Fibroblast of the aortic adventitia (primary cell): ENCODE data around the gene SLC25A24.

DNA sequence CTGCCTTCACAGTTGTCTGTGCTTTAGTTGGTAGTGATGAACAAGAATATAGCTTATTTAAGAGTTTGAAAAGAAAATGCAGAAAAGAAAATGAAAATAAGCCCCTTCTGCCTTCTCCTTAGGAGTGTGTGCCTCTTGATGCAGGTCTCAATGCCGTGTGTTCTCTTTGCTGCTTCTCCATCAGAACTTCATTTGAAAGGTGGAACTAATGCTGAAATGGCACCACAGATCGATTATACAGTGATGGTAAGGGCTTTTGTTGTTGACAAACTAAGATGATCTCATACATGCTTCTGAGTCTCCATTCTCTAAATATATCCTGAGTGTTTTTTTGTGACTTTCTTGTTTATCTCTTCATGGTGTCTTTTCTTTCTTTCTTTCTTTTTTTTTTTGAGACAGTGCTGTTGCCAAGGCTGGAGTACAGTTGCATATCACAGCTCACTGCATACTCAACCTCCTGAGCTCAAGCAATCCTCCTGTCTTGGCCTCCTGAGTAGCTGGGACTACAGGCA, 4.5 kb downstream of the RTCA start:
- CAGE, long polyA plus RNA, result no peak

DNA sequence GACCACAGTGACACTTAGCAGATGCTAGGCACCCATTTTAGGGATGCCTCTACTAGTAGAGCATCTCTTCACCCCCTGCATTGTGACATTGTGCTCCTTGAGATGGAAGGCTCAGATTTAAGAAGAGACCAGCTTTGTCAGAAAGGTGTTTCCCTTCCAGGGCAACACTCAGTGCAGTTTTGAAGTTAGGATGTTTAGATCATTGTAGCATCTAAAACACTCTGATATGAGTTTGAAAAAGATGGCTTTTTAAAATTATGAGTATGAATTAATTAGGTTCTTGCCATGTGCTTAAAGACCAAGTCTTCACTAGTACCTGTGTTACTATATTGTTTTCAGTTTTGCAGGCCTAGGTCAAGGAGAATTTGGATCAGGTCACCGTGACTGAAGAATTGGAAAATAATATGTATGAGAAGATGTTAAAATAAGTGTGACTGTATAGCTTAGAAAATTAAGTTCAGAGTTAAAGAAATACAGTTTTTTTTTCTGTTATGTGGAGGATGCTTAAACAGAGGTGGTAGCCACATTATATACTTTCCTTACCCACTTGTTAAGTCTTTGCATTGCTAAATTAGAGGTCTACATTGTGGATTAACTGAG, 45.0 kb downstream of the CDC14A start:
- CAGE, long polyA plus RNA, result no peak

DNA sequence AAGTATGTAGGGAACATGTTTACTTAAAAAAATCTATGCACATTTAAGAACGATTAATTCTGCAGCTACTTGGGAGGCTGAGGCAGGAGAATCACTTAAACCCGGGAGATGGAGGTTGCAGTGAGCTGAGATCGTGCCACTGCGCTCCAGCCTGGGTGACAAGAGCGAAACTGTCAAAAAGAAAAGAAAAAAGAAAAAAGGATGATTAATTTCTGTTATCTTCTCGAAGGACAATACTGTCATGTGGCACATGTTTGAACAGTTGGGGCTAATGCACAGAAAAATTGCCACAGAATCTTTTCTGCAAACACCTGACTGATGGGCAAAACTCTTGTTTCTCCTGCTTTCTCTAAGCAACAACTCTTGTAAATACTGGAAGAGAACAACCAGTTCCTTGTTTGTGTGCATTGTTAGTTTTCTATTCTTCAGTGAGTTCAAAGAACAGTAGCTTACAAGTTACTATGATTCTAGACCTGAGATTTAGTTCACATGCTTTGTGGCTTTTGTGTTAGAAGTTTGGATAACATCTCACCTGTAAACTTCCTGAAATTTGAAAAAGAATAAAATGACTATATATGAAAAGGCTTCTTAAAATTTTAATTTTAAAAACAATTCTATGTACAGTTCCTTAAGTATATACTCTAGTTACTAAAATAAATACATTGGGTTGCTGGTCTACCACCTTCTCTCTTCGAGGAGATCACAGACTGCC, 60.7 kb downstream of the CDC14A start:
- CAGE, long polyA plus RNA, result no peak

- CAGE, long polyA plus RNA, result no peak
These were observed 87.8 kb downstream of the CDC14A start for GRCh38 chr1:100439911-100440679.

- CAGE, long polyA plus RNA, result no peak
These were observed 45.6 kb downstream of the SLC30A7 start for GRCh38 chr1:100941240-100942052.

DNA sequence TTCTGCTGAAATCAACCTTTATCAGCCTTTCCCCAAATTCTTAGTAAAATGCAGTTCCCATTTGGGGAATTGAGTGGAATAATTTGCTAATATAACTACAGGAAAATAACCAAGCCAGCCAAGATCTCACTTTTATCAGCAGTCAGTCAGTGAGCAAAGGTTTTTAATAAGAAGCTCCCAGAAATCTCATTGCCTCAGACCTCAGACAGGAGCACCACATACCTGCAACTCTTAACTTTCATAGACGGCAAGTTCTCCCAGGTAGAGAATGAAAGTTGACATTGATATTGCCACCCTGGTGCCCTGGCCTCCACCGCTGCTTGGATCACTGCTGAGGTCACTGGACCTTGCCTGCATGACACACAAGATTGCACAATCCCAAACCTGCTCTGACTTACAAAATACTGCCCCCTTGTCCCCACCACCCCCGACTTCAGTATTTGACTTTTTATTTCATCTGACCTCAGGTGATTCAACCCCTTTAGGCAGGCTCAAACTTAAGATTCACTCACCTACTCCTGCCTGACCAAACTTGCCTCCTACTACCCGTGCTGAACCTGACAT, 43.2 kb upstream of the S1PR1 start:
- CAGE, long polyA plus RNA, result no peak

DNA sequence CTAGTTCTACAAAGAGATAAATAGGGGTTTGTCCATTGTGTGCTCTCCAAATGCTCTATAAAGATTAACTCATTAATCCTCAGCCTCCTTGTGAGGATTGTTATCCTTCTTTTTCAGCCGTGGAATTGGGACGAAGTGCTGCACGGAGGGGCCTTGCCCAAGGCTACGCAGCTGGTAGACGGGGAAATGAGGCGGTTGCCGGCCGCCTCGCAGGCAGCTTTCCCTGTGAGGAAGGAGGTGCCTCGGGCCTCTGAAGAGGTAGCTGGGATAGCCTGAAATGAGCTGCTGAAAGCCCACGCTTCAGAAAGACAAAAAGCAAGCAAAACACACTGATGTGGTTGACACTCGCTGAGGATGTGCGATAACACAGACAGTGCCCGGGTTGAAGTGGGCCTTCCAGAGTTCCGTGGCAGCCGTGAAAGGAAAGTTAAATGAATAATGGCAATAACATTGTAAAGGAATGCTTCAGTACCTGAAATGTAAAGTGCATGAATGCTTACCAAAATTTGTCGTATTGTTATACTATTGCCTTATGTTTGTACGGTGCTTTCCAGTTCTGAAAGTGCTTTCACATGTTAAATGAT, 47.2 kb downstream of the S1PR1 start:
- CAGE, long polyA plus RNA, result no peak

DNA sequence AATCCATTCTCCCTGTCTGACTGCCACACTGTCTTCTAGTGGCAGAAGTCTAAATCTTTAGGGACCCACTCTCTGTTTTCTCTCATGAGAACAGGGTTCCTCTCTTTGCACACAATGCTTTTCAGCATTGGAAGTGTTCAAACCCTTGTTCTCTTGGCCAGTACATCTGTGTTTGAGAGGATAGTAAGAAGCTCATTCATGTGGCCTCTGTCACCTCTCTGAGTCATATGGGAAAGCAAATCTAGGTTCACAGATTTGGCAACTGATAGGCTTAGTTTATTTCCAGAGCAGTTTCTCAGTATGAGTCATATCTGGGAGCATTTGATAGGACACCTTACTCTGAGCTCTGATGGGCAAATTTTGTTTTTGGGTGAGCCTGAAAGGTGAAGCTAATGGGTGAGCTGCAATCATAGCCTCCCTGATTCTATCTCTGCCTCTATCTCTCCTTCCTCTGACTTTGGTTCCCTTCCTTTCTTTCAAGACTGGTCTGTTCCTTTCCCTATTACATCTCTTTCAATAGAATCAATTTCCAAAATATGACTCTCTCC, 134.4 kb downstream of the S1PR1 start:
- CAGE, long polyA plus RNA, result no peak

DNA sequence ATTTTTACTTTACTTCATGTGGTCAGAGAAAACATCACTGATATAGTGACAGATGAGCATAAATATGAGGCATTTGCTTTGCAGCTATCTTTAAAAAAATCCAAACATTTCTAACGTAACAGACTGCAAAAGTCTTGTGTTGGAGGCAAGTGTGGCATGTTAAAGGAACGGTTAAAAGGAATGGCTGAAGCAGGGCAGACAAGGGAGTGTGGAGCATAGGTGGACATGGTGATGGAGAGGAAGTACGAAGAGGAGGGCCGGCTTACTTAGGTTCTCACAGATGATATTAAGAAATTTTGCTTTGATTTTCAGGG, 263.4 kb upstream of the OLFM3 start:
- CAGE, long polyA plus RNA, result no peak

- CAGE, long polyA plus RNA, result no peak
These were observed 323.1 kb downstream of the AMY1C start for GRCh38 chr1:104072904-104073126.

DNA sequence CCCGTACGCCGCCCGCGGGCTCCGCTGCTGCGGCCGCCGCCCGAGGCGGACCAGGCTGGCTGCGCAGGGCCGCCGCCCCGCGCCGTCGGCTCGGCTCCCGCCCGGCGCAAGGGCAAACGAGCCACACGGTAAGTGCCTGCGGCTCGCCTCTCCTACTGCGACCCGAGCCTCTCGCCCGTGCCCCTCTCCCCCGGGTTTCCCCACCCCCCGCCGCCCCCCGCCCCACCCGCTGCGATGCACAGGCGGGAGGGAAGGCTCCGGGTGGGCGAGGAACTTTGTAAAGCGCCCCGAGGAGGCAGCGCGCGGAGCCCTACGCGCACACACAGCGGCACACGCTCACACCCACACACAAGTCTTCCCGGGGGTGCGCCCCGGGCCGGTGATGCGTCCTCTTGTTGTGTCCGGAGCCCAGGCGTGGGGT, 503 bp downstream of the NTNG1 start:
- CAGE, long polyA plus RNA, result no peak

DNA sequence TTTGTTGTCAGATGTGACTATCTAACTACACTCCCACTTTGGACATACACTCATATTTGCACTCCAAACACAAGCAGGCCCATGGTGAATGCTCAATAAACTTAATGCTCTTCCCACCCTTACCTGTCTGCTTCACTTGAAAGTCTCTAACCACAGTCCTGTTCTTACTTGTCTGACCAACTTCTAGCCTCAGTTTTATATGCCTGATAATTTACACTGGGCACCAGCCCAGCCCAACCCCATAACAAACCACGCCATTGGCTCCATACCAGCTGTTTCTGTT, 395.4 kb downstream of the NTNG1 start:
- CAGE, long polyA plus RNA, result no peak

DNA sequence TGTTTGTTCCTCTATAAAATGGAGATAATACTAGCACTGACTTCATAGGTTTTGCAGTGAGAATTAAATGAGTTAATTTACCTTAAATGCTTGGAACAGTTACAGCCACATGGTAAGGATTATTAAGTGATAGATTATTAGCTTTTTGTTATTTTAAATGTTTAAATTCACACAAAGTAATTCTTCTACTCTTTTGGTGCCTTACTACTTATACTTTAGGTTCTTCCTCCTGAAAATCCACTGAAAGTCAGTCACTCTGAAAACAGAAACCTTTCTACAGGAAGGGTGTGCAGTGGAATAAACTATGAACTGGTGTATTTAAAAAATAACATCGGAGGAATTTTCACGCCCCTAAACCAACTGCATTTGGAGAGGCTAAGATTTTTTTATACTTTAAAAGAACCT, 279.7 kb downstream of the VAV3 start:
- CAGE, long polyA plus RNA, result no peak

DNA sequence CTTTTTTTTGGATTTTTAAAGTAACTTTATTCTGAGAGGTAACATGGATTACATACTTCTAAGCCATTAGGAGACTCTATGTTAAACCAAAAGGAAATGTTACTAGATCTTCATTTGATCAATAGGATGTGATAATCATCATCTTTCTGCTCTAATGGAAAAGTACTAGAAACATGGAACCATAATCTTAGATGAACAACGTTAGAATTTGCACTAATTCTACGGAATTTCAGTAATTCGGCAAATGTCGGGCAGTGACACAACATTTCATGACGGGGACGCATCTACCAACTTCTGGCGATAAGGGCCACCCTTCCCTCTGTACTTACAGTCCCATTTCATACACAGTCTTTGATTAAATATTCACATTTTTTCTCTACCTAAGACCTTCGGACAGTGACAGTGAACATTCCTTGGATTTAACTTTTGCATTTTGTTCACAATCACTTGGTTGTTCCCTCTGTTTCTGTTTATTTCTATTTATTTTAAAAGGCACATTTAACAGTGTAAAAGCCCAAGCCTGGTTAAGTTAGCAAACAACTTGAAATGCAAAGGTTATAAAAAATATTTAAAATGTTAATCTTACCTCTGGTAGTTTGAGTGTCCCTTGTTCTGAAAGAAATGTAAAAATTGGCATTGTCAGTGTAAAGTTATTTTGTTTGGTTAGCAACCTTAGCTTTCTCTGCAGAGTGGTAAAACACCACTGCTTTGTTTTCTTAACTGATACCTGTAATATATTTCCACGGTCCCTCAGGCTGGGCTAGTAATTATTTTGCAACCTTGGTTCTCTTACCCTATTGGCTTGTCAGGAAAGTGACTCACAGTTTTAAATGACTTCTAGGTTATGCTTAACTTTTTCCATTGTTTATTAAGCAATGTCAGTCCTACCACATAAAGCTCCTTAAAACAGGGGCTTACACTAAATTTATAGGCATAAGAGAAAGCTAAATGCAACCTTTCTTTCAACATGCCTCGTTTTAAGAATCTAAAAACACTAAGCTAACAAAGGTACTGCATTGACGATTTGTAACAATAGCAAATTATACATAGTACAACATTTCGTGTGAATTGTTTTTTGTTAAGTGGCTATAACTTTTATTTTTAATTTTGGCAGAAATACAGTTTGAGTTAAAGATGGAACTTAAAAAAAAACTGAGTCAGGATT, 276.8 kb downstream of the VAV3 start:
- CAGE, long polyA plus RNA, result no peak

- CAGE, long polyA plus RNA, result no peak
These were observed 94.0 kb downstream of the SLC25A24 start for GRCh38 chr1:108106185-108106580.

DNA sequence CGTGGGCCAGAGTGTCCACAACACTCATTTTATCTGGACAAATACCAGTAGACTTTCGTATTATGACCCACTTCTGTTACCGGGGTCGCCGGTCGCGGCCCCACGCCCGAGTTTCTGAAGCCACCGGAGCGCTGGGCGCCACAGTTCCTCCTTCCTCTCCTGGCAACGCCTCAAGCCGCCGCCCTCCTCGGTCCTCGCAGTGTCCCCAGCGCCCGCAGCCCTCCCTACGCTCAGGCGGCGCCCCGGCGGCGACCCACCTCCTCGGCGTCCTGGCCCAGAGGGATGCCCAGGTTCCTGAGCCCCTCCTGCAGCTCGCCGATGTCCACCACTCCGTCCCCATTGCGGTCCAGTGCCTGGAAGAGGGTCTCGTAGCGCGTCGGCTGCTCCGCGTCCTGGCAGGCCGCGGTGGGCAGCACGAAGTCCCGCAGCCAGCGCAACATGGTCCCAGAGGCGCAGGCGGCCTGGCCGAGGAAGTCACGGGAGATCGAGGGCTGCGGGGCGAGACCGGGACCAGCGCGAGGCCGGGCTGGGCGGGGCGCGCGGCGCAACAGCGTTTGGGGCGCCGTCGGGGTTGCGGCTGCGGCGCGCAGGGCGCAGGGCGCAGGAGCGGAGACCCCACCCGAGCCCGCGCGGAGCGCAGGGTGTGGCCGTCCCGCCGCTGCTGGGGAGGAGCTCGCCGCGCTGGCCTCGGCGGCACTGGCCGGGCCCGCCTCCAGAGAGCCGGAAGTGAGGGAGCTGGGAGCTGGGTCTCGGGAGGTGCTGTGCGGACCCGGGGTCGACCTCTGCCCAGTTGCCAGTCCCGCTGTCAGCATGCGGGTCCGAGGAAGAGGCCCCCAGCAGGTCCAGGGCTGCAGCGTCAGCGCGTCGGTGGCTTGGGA, at the start of gene SLC25A24:
Gene SLC25A24, minus strand, starts transcription at position 645 of the 878 bp plus-strand sequence.
- CAGE, long polyA plus RNA, result no peak

GRCh38 chr1:108621913-108622519, 38.9 kb downstream of the HENMT1 start:
- CAGE, long polyA plus RNA, result no peak

DNA sequence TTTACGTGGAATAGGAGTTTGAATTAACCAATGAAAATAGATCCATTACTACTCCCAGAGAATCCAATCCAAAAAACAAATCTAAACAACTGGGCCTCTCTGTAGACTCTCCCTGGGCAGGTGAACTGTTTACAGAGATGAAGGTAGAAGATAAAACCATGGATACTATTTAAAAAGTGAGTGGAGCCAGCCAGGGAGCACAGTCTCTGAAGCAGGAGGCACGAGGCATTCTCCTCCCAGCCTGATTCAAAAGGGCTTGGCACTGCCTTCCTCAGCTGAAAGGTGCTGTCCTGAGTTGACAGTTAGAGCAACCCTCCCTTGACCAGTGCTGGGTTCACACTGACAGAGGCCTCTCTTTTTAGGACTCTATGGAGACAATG, 36.9 kb downstream of the HENMT1 start:
- CAGE, long polyA plus RNA, result no peak

DNA sequence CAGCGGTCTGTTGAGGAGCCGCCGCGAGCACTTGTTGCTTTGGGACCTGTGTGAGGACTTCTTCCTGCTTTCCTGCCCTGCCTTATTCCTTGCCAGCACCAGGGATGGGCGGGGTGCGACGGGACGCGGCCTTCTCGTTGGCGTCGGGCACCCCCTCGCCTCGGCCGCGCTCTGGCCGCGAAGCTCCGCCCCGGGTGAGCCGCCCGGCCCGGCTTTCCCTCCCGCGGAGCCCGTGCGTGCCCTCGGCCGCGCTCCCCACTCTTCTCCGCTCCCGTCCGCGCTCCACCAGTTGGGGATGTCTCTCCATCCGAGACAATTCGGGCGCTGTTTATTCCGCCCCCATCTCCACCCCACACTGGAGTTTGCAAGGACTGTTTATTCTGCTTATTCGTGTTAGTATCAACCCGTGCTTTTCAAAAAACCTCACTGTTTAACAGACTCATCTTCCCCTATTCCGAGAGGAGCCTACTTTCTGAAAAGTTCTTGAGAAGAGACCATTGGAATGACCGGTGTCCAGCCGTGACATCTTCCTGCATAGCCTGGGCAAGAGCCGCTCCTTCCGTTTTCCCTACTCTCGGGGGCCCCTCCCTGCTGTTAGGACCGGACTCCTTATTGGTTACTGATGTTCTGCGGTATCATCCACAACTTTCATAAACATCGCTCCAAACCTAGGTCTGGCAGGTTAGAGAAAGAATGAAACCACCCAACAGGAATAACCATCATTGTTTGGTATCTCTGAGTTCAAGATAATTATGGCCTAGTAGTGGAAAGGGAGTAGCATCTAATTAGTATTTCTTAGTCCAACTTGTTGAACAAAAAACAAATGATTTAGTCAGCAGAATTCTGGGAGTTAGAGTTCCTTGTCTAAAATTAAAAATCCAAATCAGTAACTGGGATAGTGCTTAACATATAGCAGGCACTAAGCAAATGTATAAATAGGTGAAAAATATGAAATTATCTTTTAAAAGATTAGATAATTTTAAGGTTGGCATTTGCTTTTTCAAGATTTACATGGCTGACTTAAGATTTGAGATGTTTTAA, 711 bp downstream of the STXBP3 start:
- CAGE, long polyA plus RNA, result no peak

GRCh38 chr1:108852541-108852924, 4.4 kb downstream of the AKNAD1 start:
- CAGE, long polyA plus RNA, result no peak